ENCODE measurements around the genes XDH and BIRC6.

DNA sequence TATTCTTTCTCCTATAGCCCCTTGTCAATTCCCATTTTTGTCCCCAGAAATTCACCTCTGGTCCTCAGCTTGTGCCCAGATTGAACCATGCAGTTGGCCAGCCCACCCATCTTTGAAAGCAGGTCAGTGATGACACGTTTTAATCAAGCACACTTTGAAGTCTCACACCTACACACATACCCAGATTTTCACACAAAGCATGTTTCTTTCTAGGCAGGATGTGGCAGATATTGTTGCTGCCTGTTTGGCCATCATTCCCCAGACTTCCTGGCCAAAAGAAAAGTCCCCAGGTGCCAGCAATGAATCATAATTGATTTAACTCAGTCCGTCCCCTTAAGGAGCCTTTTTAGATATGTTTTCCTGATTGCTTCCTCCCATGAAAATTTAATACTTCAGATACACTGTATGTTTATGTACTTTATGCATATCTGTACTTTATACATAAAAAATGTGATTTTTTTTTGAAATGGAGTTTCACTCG, 84.4 kb downstream of the LBH start:
- PRO-cap: no peak

- PRO-cap: no peak
These were observed 43.2 kb upstream of the LCLAT1 start for GRCh38 chr2:30403928-30404255.

DNA sequence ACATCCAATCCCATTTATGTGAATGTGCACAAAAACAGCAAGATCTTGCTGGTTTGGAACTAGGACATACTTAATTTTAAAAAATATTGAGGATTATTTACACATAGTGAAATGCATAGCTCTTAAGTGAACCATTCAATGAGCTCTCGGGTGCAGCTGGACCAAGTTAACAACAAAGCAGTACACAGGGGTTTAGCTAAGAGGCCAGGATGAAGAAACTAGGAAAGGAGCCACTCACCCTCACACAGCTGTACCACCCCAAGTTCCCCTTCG, 85.2 kb downstream of the EHD3 start:
- PRO-cap: no peak

DNA sequence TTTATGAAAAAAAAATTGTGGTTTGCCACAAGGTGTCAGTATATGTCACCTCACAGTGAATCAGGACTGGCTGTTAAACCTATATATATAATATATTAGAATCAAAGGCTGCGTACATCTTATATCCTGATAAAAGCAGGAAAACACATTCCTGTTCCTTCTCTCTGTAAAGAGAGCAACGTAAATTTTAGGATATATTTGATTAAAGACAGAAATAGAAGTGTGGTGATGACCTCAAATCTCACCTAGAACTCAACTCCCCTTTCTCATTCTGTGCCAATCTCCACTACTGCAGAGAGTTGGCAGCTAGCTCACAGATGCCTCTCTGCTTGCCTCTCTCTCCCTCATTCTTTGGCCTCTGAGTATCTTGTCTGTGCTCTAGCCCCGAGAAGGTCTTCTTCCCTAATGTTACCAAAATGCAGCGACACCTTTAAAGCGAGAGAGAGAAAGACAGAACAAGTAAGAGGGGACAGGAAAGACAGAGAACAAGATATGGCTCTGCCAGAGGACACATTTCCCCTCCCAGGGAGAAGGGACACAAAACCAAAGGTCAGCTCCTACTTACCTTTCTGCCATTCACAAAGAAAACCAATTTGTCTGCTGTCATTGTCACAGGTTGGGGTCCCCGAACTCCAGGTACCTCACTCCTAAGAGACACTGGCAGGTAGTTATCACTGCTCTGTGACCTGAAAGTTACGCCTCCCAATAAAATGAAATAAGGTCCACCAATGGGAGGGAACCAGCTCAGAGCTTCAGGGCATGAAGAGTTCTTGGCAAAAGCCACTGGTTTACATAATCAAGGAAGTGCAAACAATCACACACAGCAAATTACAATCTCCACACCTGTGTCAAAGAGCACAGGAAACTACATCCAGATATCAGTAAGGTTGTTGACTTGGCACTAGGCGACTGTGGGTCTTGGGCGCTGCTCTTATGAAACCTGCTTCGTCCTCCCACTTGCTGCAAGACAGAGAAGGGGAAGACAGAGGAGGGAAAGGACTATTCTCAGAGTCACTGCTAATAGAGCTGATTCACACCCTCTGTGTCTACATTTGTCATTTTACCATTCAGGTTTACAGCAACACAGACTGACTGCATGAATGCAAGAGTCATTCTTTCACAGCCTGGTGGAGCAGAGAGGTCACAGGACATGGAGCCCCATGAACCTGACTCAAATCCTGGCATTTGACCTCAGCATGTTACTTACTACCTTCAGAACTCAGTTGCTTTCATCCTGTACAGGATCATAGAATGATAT, at the start of gene XDH:
Gene XDH (minus strand): TSS at position 683 of the 1,258 bp plus-strand sequence.
- PRO-cap: bidirectional peak, plus-strand start at position 970 of the sequence, minus-strand start at position 643 of the sequence; unidirectional peak, plus-strand start at position 1,125 of the sequence

DNA sequence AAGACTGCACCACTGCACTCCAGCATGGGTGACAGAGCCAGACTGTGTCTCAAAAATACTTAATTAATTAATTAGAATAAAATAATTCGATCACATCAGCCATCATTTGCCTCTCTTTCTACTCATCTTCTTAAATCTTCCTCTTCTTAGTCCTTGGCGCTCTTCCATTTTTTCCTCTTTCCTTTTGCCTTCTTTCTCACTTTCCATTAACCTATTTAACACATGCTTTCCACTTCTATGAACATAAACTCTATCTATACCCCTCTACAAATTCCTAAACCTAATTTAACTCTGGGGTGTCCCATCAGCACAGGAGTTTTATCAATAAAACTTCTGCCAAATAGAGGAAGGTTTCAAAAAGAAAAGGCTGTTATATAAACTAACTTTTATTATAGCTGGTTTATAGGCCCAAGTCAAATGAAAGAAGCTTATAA, 80.6 kb downstream of the MEMO1 start:
- PRO-cap: no peak

DNA sequence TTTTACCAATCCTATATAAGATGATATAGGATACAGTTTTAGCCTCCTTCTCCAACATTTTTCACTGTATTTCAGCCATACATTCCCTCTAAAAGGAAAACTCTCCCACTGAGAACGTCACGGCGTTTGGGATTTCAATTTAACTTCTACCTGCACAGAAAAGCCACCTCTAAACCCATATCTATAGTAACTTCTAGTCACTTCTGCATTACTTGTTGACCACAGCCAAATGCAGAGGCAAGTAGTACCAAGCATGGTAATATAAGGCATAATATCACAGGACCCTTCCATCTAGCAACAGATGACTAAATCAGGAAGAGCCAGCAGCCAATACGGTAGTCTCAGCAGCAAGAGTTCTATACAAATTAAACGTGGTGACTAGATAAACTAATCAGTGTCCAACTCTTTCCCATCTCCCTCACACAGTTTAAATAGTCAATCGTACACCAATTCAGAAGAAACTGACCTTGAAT, 30.2 kb downstream of the MEMO1 start:
- PRO-cap: no peak

GRCh38 chr2:31981152-31981716, 29.6 kb downstream of the MEMO1 start:
- PRO-cap: no peak

DNA sequence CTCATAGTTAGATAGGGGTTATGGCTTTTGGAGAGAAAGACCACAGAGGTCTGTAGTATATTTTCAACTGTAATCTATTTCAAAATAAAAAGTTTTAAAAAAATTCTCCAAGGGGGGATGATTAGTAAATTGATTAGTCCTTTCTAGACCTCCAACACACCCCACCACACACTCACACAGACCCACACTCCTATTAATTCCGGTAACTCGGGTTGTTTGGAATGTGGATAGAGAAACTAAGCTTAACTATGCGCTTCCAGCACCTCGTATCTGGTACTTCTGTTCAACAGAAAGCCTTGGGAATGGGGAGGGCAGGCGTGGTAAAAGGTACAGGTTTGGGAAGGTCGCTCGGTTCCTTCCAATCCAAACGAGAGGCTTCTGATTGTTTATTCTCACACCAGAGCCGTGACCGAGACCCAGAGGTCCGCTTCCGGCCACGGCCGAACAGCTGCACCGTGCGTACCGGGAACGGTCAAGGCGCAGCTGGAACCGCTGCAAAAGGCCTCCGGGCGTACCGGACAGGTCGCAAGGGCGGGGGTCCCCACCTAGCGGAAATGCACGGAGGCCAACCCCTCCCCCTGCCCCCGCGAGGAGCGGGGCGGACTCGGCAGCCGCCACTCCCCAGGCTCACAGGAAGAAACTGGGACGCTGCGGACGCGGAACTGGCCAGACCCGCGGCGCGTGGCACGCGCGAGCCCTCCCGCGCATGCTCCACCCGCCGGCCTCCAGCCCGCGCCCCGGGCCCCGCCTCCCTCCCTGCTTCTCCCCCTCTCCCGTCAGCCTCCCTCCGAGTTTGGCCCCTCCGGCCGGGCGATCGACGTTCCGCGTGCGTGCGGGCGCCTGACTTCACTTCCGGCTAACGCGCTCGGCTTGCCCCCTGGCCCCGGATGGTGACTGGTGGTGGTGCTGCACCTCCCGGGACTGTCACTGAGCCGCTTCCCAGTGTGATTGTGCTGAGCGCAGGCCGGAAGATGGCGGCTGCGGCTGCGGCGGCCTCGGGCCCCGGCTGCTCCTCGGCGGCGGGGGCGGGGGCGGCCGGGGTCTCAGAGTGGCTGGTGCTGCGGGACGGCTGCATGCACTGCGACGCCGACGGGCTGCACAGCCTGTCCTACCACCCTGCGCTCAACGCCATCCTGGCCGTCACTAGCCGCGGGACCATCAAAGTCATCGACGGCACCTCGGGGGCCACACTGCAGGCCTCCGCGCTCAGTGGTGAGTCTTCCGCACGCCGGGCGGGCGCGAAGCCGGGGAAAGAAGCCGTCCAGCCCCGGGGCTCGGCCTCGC, at the start of gene BIRC6:
Gene BIRC6 (plus strand): TSS at position 749 of the 1,284 bp plus-strand sequence.
- PRO-cap: bidirectional peak, plus-strand start at position 942 of the sequence, minus-strand start at position 642 of the sequence

DNA sequence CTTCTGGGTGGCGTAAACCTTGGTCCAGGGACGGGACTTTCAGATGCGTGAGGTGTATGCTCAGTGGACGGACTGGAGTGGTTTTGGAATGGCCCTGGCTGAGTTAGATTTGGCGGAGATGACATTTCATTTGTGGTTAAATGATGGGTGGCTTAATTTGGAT, 1.4 kb downstream of the BIRC6 start:
- PRO-cap: no peak

- PRO-cap: no peak
These were observed 57.9 kb downstream of the BIRC6 start for GRCh38 chr2:32414739-32415093.

DNA sequence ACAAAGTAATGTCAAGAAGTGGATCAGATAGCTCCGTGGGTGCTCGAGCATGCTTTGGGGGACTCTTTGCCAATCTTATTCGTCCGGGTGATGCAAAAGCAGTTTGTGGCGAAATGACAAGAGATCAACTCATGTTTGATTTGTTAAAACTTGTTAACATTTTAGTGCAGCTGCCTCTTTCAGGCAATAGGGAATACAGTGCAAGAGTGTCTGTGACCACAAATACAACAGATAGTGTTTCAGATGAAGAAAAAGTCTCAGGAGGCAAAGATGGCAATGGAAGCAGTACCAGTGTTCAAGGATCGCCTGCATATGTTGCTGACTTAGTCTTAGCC, 128.2 kb upstream of the TTC27 start:
- PRO-cap: no peak

- PRO-cap: bidirectional peak, plus-strand start at chr2:32947899, minus-strand start at chr2:32947724; unidirectional peak, minus-strand start at chr2:32947962; unidirectional peak, minus-strand start at chr2:32948037; unidirectional peak, minus-strand start at chr2:32948073
These were observed 989 bp downstream of the LTBP1 start for GRCh38 chr2:32947335-32948549.

- PRO-cap: no peak
These were observed 186.7 kb downstream of the LTBP1 start for GRCh38 chr2:33133256-33134095.

GRCh38 chr2:33797602-33798049, 198.5 kb upstream of the FAM98A start:
- PRO-cap: no peak

DNA sequence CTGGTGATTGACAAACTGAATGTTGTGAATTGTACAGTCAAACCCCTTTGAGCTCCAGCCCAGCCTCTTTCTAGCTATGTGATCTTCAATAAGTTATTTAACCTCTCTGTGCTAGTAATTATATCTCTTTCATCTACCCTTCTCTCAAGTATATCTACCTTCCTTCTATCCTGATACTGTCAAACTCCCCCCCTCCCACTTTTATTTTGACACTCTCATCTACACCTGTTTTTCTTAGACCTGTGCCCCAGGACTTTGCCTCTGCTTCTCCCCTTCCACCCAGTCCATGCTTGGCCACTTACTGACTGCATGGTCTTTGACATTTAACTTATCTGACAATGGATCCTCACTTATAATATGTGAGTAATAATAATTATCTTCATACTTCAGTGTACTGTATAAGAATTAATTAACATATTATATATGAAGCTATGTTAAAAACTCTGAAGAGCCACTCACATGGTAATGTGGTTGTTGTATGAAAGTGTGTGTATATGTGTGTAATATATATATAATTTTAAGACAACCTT, 270.8 kb upstream of the CRIM1 start:
- PRO-cap: no peak

DNA sequence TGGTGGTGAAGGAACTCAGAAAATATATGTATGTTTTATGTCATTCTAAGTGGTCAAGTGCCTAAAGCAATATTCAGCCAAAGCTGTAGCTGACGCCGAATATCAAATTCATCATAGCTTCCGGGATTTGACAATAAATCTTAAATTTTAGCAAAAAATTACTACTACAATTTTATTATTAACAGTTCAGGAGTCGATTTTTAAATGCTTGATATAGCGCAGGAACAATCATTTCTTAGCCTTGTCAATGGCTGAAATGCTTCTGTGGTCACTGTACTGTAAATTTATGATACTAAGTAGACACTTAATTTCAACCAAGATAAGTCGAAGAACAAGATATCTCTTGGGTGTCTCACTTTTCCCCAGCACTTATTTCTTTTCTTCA, 101.8 kb upstream of the CRIM1 start:
- PRO-cap: no peak

GRCh38 chr2:36441022-36441549, 85.5 kb downstream of the CRIM1 start:
- PRO-cap: no peak

DNA sequence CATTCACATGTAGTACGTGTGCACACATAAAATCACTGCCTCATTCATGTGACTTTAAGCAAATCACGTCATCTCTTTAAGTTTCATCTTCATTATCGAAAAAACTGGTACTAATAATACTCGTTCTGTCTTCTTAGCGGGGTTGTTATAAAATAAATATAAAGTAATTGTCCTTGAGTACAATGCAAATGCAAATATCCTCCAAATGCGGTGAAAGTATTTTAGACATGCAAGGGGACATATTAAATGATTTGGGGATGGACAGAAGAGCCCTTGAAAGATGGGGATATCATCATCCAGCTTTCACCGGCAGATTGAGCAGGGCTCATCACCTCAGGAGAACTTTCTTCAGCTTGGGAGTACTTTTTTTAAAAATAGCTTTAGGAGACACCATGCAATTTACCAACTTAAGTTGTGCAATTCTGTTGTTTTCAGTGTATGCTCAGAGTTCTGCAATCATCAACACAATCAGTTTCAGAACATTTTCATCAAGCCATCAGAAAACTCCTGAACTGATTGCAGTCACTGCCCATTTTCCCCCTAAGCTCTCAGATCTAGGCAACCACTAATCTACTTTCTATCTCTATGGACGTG, 117.5 kb downstream of the CRIM1 start:
- PRO-cap: no peak

DNA sequence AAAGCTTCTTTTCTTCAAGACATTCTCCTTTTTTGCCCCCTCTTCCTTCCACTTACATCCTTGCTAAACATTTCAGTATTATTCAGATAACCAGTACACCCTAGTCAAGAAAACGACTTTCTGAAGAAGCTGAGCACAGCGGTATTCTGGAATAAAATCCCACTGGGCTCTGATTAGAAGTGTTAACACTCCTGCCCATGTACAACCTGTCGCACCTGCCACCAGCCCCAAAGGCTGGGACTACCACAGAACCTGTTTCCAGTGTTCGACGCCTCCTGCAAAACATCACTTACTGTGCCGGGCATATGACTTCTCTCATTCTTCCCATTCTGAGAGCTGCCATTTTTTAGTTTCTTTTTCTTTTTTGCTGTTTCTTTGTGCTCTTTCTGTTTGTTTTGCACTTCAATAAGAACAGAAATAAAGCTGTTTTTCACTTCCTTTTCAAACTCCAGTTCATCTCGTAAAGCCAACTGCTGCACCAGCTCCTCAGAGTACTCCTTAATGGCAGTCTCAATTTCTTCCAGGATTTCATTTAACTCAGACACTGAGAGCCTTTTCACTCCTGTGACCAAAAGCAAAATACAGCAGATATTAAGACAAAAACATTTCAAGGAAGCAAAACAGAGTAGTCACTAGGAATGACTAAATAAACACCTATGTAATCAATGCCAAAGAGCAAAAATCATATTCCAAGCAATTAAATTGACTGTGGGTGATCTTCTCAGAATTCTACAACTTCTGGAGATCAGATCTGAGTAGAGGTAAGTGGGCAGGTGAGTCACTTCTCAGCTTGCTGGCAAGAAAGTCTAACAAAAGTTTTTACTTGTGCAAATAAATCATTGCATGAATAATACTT, 19.4 kb downstream of the FEZ2 start:
- PRO-cap: no peak

DNA sequence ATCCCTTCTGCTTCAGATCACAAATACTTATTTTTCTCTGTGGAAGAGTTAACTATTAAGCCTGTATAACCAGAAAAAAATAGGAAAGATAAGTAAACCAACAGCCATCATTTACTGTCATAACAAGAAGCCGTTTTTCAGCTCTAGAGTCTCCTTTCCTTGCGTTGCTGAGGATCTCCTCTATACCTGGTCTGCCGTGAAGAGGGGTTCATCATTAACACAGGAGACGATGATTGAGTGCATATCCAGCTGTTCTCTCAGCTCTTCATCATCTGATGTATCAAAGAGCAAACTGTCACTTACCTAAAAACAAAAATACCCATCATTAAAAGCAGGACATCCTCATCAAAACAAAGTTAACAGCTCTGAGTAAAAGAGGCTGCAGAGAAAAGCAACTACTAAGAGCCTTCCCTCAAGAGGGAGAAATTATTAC, 14.8 kb downstream of the FEZ2 start:
- PRO-cap: no peak